Iris pigment epithelial cell (primary cell): Measurements from ENCODE around the genes TTLL7, C1orf52 and ODF2L.

DNA sequence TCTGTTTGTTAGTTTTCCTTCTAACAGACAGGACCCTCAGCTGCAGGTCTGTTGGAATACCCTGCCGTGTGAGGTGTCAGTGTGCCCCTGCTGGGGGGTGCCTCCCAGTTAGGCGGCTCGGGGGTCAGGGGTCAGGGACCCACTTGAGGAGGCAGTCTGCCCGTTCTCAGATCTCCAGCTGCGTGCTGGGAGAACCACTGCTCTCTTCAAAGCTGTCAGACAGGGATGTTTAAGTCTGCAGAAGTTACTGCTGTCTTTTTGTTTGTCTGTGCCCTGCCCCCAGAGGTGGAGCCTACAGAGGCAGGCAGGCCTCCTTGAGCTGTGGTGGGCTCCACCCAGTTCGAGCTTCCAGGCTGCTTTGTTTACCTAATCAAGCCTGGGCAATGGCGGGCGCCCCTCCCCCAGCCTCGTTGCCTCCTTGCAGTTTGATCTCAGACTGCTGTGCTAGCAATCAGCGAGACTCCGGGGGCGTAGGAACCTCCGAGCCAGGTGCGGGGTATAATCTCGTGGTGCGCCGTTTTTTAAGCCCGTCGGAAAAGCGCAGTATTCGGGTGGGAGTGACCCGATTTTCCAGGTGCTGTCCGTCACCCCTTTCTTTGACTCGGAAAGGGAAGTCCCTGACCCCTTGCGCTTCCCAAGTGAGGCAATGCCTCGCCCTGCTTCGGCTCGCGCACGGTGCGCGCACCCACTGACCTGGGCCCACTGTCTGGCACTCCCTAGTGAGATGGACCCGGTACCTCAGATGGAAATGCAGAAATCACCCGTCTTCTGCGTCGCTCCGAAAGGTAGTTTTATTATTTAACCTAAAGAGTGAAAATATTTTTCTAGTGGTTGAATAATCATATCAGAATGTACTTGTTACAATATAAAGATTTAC lies 335.6 kb downstream of the ADGRL2 start:
- RRBS = no CpG with 5 or more reads among the region's 37 CpGs

DNA sequence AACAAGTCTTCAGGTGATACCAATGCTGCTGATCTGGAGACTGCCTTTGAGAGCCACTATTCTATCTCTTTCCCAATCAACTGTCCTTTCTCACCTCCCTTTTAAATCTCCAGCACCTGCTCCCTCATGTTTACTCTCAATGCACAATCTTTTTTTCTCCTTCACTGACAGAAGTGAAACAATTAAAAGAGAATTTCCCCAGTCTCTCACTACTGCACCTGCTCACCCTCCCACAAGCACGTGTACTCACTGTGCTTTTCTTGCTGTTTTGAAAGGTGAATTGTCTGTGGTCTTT lies 519.2 kb downstream of the TTLL7 start:
- RRBS = no CpG with 5 or more reads among the region's 1 CpG

DNA sequence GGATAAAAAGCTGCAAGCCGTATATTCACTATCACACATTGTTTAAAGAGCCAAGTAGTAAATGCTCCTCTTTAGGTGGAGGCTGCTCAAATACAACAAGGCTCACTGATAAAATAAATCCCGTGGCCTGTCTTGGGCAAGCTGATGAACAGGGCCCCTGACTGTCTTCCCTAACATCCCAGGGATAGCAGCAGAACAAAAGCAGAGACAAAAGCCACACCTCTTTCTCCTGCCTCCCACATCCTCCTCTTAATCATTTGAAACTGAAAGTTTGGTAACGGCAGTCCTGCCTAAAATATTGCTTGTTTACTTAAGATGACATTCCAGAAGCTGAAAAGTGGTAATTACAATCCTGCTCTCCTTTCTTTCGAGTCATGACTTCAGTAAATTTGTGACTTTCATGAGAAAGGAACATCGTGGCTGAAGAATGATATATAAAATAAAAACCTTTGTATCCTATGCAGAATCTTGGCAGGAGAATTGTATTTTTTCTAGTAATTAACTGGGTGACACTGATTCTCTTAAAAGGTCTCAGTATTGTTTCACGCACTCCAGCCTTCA lies 357.6 kb downstream of the TTLL7 start:
- RRBS = no CpG with 5 or more reads among the region's 6 CpGs

DNA sequence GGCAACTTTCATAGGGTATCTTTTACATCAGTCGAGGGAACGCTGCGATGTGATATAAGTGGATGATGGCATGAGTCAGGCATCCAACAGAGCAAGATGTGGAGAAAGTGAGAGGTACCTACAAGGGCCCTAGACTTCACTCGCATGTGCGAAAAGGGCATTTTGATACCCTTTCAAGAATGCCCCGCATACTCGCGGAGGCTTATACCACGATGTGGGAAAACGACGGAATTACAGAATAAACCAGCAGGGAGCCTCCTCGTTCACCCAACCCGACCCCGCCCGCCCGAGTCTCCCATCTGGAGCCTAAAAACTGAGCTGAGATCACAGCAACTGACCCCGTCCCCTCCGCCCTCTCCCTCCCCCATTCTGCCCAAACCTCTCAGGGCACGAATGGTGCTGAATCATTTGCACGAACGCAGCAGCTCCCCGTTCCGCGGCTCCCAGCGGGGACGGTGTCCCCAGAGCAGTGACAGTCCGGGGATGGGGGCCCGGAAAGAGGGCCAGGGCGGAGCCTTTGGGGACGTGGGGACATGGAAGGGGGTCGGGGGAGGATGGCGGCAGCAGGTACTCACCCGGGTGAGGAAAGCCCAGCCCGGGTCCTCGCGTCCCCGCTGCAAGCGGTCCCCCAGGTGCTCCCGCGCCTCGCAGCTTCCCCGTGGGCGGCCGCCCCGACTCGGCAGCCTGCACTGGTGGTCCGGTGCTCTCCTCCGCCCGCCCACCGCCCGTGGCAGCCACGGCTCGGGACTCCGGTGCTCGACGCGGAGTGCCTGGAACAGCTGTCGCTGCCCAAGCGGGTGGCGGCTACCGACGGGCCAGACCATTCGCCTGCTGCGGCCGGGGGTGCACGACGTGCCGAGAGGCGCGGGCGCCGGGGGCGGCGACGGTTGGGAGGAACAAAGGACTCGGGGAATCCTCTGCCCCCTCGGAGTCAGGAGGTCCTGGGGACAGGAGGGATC lies at the start of gene TTLL7:
TSS of gene TTLL7 (minus strand) at position 777 of the 959 bp plus-strand sequence.
- RRBS = 2% methylated on average over 26 of the region's 77 CpGs

- RRBS = no CpG with 5 or more reads among the region's 4 CpGs
These were observed 1.7 kb upstream of the SAMD13 start for GRCh38 chr1:84299739-84300229.

- RRBS = no CpG with 5 or more reads among the region's 10 CpGs
These were observed 20.2 kb downstream of the SAMD13 start for GRCh38 chr1:84321721-84322115.

DNA sequence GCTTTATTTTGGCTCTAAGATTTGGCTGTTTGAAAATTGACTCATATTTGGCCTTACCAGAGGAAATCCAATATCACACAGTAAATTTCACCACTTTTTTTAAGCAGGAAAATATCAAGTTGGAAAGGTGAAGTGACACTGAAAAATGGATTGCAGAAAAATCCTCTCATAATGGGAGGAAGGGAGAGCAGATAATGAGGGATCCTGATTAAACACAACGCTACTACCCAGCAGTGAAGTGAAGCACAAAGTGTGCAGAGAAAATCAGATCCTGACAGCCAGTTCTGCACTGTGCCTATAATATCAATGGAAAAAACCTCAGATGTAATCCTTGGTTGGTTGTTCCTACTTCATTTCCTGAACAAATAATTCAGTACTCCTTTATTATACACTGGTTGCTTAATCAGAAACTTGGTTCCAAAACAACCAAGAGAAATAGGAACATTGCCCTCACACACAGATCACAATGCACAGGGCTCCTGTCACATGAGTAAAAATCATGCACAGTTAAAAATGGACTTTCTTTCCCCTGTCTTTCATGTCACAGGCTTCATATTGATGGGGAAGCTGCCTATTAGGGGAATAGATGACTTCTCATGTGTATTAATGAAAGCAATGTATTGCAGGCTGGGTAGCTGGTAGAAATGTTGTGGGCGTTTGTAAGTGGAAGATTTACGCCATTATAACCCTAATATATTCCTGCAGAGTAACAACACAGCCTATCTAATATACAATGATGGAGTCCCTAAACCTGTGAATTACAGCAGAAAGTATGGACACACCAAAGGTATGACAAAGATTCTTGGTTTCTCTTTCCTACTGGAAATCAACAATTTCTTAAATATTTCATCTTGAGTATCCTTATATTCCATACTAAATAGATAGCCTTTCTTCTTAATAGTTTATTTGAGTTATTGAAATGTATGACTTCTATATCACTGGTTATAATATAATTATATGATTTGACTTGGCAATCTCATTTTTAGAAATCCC lies 9.7 kb downstream of the DNASE2B start:
- RRBS = no CpG with 5 or more reads among the region's 3 CpGs

DNA sequence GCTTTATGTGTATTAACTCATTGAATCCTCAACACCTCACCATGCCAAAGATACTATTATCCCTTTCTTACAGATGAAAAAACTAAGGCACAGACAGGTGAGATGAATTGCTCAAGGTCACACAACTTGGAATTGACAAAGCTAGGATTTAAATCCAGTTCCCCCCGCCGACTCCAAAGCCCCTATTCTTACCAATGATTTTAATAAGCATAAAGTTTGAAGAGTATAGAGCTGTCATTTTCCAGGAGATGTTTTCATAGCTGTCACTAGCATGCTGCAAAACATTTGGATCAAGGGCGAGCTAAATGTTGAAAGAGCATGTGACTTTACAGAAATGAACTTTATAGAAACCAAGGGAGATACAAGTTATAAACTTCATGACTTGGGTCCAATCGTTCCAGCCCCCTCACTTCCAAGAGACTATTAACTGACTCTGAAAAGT lies 35.7 kb downstream of the LPAR3 start:
- RRBS = no CpG with 5 or more reads among the region's 4 CpGs

GRCh38 chr1:84862605-84863179 lies 30.3 kb downstream of the LPAR3 start:
- RRBS = no CpG with 5 or more reads among the region's 5 CpGs

GRCh38 chr1:84893467-84893620 lies 338 bp upstream of the LPAR3 start:
- RRBS = no CpG with 5 or more reads among the region's 8 CpGs

DNA sequence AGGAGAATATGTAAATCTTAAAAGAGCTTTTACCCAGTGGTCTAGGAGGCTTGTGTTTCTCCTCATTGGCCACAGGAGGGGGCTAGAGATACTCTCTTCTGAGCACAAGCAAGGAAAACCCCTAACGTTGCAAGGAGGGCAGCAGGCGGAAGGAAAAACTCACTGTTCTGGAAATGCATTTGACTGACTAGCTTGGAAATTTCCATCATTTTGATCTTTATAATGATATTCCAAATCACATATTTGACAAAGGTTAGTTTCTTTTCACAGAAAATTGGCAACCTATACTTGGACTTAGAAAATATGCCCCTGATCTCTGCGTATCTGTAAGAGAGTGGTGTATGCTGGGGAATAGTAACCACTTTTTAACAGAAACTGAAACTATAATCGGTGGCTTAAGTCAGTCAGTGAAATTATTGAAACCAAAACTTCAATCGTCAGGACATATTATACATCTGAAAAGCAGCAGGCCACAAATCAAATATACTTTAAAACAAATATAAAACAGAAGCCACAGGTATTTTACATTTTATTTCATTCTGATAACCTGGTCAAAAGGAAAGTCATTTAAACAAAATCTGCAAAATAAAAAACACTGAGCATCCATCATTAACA lies 51.8 kb downstream of the MCOLN2 start:
- RRBS = no CpG with 5 or more reads among the region's 5 CpGs

DNA sequence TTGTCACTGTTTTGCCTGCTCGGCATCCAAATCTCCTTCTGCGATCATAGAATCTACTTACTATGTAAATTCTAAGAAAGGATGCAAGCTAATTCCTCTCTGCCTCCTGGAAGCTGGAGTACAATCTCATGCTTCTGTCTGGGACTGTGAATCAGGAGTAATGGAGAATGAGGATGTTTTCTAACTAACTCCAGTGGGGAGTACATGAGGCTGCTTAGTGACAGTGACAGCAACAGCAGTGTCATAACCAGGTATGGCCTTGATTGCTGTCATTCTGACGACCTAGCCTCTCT lies 47.4 kb downstream of the SYDE2 start:
- RRBS = no CpG with 5 or more reads among the region's 3 CpGs

- RRBS = 2% methylated on average over 12 of the region's 60 CpGs
These were observed at the start of gene C1orf52 for GRCh38 chr1:85259325-85260433. Gene C1orf52 (minus strand): TSS chr1:85259662.

DNA sequence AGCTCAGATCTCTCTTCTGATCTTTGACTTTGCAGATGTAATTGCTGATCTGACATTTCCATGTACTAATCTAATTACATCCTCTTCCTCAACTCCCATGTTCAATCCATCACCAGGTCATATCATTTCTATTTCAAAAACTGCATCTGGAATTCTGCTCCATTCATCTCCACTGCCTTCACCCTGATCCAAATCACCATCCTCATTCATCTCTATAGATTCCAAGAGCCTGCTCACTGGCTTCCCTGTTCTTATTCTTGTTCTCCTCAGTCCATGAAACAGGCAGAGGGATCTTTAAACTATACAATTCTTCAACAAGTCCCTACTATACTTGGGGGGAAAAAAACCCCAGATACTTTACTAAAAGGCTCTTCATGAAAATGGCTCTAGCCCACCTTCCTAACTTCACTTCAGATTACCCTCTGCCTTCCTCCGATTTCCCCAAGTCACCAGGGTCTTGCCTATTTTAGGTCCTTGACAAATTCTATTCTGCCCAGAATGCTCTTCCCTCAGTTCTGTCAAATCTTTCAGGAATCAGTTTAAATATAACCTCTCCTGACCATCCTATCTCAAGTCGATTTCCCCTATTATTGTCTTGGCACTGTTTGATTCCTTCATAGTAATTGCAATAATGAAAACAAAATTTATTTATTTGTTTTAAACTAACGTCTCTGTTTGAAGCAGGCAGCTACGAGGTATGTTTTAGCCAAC lies 2.7 kb downstream of the BCL10 start:
- RRBS = no CpG with 5 or more reads among the region's 4 CpGs

GRCh38 chr1:85447449-85448040 lies 17.4 kb downstream of the DDAH1 start:
- RRBS = no CpG with 5 or more reads among the region's 3 CpGs

DNA sequence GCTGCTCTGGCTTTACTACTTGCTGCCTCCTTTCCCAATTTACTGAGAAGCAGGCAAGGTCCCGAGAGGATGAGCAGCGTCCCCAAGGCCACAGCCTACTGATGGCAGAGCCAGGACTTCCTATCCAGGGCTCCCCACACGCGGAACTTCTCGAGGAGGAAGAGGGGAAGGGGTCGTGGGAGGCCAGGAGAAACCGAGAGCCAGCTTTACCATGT lies 4.4 kb upstream of the CCN1 start:
- RRBS = no CpG with 5 or more reads among the region's 7 CpGs

GRCh38 chr1:85615763-85616222 lies 35.2 kb downstream of the CCN1 start:
- RRBS = 38% methylated on average over 8 of the region's 29 CpGs

DNA sequence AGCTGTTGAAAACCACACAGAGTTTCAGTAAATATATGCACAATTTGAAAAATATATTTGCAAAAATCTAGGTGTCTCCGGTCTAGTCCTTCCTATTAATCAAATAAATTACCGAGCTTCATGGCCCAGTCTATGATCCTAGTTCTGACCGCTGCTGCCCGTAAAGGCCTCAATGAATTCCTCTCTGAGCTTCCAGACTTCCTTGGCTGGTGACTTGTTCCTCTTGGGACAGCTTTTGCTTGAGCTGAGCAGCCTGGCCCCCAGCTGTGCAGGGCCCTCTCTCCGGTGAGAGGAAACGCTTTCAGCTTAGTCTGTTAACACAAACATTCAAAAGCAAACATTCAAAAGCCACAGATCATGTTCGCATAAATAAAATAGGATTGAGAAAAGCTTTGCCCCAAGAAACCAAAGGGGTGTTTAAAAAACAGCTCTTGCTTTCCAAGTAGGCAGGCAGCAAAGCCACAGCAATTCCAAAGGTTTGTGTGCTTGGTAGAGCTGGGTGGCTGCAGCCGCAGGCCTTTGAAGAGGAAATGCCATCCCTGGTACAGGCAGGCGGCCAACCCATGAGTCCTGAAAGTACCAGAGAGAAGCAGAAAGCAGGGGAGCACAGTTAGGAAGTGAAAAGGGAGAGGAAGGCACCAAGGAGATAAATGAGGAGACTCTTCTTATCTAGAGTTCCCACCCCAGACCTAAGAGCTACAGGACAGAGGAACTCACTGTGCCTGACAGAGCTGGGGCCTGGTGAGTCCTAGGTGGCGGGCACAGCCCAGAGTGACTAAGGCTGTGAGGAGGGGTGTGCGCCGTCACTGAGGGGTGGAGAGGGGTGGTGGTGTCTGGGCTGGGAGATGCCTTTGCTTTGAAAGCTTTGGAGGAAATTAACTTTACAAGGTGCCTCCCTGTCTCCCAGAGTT lies 48.3 kb downstream of the CCN1 start:
- RRBS = no CpG with 5 or more reads among the region's 12 CpGs

DNA sequence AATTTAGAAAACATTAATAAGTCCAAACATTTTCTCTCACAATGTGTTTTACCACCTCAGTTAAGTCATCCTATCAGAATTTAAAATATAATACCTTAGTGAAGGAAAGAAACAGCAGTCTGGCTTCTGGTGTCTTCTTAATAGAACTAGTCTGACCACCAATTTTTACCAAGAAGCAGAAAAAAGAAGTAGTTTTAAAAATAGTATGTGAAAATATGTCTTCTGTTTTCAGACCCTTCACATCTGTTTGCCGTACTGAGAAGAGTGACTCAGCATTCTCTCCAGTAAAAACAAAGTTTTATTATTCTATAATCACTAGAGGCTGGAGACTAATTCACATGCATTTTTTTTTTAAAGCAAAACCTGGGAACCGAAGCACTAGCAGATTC lies 163.8 kb downstream of the COL24A1 start:
- RRBS = no CpG with 5 or more reads among the region's 2 CpGs

GRCh38 chr1:86395692-86396818 lies at the start of gene ODF2L:
Gene ODF2L (minus strand): TSS chr1:86396323.
- RRBS = 2% methylated on average over 11 of the region's 67 CpGs